Umbilical cord (tissue), 2 donors: Measurements from ENCODE around the gene IBA57.

- RAMPAGE, long total RNA: no peak
These were observed 30.9 kb downstream of the SNAP47 start for GRCh38 chr1:227765865-227766877.

- RAMPAGE, long total RNA: no peak
These were observed 41.9 kb downstream of the PRSS38 start for GRCh38 chr1:227857426-227857677.

DNA sequence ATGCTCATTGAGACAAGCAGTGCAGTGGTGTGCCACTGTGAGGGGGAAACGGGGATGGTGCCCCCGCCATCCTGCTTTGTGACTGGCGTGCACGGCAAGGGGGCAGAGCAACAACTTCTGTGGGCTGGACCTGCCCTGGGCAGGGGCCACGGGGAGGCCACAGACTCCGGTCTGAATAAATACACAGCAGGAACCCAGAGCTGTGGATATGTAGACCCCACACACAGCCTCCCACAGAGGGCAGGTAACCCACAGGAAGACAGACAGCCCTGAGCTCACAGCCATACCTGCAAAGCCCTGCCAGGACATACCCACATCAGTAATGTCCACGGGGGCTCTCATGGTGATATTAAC lies 5.1 kb upstream of the WNT3A start:
- RAMPAGE, long total RNA: no peak

DNA sequence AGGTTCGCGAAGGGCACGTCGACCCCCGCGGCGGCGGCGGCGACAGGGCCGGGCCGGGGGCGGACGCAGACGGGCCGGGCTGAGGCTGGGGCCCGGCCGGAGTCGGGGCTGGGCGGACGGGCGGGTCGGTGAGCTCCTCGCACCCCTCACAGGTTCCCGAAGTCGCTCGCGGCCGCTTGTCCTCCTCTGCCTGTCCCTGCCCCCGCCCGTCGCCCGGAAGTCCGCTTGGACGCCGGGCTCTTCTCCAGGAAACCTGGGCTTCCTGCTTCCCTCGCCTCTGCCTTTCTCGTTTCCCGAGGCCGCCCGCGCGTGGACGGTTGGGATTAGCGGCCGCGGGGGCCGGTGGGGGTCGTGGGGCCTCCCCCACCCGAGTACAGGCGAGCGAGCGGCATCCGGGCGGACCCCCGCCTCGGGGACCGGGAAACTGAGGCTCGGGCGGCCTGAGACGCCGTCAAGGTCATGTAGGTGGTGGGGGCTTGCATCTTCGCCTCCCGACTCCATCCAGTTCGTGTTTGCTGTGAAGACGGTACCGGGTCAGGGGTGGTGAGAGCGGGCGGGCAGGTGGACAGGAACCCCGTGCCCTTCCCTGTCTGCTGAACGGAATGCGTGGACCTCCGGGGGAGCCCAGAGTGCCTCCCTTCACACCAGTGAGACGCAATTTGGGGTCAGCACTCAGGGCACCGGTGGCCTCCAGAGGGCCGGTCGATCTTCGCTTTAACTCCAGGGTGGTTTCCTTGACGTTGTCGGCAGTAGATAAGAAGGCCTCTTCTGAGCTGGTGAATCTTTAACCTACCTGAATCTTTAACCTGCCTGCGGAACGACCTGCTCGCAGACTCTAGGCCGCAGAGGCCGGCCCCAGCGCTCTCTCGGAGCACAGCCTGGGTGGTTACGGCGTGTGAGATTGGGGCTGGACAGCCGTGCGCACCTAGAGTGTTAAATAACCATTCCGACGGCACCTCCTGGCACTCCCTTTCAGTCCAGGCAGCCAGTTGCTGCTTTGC lies 641 bp downstream of the ARF1 start:
- RAMPAGE, long total RNA: no peak

GRCh38 chr1:228084195-228085014 lies 1.9 kb downstream of the ARF1 start:
- RAMPAGE, long total RNA: no peak

GRCh38 chr1:228085067-228086252 lies 3.0 kb downstream of the ARF1 start:
- RAMPAGE, long total RNA: no peak

DNA sequence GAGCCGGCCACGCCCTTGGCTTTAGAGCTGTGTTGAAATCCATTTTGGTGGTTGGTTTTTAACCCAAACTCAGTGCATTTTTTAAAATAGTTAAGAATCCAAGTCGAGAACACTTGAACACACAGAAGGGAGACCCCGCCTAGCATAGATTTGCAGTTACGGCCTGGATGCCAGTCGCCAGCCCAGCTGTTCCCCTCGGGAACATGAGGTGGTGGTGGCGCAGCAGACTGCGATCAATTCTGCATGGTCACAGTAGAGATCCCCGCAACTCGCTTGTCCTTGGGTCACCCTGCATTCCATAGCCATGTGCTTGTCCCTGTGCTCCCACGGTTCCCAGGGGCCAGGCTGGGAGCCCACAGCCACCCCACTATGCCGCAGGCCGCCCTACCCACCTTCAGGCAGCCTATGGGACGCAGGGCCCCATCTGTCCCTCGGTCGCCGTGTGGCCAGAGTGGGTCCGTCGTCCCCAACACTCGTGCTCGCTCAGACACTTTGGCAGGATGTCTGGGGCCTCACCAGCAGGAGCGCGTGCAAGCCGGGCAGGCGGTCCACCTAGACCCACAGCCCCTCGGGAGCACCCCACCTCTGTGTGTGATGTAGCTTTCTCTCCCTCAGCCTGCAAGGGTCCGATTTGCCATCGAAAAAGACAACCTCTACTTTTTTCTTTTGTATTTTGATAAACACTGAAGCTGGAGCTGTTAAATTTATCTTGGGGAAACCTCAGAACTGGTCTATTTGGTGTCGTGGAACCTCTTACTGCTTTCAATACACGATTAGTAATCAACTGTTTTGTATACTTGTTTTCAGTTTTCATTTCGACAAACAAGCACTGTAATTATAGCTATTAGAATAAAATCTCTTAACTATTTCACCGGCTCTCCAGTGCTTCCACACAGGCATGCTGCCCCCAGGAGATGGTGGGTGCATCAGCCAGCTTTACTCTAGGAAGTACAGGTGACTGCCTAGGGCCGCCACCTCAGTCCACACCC lies 4.5 kb downstream of the C1orf35 start:
- RAMPAGE, long total RNA: no peak

GRCh38 chr1:228101347-228101850 lies 1.7 kb downstream of the C1orf35 start:
- RAMPAGE, long total RNA: no peak

GRCh38 chr1:228105285-228105806 lies 2.2 kb upstream of the C1orf35 start:
- RAMPAGE, long total RNA: no peak

GRCh38 chr1:228142829-228143348 lies 2.8 kb downstream of the GUK1 start:
- RAMPAGE, long total RNA: no peak

DNA sequence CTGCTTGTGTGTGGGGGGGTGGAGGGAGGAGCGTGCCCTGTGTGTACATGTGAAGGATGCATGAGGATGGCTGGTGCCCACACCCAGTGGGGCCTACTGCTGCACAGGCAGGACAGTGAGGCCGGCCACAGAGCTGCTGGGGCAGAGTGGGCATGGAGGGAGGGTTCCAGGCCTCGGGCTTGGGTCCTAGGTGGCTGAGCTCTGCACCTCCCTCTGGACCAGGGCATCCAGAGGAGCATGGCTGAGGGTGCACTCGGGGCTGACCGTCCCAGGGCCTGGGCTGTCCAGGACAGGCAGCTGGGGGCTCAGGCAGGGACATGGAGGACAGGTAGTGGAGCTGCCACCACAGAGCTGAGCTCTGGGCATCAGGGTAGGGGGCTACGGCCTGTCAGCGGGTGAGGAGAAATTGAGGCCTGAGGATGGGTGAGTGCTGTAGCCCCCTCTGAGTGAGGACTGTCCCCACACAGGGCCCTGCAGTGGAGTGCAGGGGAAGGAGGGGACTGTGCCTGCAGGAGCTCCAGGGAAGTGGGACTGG lies 1.9 kb downstream of the GJC2 start:
- RAMPAGE, long total RNA: no peak

GRCh38 chr1:228165205-228166368 lies at the start of gene IBA57:
Gene IBA57, plus strand, starts transcription at chr1:228165804.
- RAMPAGE, long total RNA: no peak

DNA sequence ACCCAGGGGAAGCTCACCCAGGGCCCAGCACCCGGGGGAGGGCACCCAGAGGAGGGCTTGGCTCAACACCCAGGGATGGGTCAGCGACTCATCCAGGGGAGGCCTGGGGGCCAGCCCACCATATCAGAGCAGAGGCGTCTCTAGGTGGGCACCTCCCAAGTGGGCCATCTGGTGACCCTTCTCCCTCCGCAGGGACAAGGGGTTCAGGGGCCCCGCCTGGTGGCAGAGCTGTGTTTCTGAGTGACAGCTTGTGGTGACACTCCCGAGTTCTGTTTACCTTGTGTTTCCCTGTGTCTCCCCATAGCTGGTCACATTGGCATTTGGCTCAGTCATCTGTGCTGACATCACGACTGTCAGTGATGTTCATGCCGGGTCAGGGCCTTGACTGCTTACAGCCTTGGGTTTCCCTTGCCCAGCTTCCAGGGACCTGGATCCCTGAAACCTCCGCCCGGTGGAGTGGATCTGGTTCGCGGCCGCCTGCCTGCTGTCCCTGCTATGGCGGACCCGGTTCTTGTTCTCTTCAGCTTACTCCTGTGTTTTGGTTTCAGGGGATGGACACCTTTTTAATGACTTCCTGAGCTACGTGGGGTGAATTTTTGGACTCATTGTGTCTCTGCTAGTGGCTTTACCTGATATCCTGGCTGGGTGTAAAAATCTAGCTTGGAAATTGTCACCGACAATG lies 906 bp downstream of the IBA57 start:
- RAMPAGE, long total RNA: no peak

DNA sequence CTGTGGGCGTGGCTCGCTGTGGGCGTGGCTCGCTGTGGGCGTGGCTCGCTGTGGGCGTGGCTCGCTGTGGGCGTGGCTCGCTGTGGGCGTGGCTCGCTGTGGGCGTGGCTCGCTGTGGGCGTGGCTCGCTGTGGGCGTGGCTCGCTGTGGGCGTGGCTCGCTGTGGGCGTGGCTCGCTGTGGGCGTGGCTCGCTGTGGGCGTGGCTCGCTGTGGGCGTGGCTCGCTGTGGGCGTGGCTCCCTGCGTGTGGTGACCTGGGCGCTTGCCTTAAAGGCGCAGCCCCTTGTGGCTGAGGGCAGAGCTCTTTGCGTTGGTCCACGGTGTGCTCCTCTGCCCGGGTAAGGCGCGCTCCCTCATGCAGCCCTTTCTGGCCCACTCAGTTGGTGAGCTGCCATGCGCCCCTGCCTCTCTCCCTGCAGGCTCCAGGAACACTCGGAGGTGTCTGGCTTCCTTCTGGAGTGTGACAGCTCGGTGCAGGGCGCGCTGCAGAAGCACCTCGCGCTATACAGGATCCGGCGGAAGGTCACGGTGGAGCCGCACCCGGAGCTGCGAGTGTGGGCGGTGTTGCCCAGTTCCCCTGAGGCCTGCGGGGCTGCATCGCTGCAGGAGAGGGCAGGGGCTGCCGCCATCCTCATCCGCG lies 8.8 kb downstream of the IBA57 start:
- RAMPAGE, long total RNA: no peak

GRCh38 chr1:228244232-228244836 lies 36.5 kb downstream of the OBSCN start:
- RAMPAGE, long total RNA: no peak

DNA sequence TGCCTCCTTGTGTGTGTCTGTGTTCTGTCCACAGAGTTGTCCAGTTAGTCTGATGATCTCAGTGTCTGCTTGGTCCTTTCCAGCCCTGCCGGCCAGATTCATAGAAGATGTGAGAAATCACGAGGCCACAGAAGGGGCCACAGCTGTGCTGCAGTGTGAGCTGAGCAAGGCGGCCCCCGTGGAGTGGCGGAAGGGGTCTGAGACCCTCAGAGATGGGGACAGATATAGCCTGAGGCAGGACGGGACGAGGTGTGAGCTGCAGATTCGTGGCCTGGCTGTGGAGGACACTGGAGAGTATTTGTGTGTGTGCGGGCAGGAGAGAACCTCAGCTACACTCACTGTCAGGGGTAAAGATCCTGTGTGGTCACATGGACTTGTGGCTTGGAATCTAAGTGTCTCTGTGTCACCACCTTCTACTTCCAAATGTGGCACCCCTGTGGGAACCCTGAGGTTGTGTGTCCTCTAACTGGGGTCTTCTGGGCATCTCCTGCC lies 95.8 kb downstream of the OBSCN start:
- RAMPAGE, long total RNA: no peak

GRCh38 chr1:228830922-228831512 lies 95.7 kb downstream of the RHOU start:
- RAMPAGE, long total RNA: no peak

GRCh38 chr1:228836341-228836824 lies 101.1 kb downstream of the RHOU start:
- RAMPAGE, long total RNA: no peak

DNA sequence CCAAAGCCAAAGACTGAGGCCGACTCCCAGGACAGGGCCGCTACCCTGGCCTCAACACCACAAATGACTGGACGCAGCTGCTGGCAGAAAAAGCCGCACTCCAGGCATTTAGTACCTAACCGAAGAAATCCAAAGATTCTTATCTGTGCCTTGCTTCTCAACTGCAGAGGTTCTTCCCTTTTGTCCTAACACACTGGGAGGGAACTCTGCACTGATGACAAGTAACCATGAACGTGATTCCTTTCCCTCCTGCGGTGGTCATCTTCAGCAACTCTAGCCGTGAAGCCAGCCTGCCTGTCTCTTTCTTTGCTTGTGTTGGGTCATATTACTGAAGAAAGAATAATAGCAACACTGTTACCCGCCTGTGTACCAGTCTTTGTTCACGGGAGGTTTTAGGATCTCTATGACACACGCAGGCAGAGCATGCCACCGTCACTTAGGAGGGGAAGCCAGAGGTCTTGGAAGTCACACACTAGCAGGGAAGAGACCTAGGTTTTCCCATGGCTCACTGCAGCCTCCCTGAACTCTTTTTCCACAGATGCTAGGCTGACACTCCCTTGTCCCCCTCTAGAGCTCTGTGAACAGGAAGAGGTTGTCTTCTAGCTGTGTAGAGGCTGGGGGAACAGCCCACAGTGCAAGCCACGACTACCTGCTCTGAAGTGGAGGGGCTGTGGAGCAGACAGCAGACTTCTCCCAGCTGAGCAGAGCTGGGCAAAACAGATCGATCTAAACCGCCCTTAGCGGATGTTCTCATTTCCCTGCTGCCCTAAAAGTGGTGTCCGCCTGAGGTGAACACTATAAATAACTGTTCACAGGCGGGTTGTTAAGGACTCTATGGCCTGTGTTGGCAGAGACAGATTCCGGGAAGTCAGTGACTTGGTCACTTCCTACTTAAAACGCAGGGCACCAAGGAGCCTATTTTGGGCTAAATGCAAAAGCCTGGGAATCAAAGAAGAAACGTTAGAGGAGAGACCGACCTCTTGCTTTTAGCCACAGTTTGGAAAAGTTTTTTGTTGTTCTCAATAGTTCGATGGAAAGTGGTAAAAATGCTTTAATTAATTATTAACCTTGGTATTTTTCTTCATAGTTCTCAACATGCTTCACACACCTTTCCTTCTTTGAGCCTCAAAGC lies 203.1 kb downstream of the RHOU start:
- RAMPAGE, long total RNA: no peak

DNA sequence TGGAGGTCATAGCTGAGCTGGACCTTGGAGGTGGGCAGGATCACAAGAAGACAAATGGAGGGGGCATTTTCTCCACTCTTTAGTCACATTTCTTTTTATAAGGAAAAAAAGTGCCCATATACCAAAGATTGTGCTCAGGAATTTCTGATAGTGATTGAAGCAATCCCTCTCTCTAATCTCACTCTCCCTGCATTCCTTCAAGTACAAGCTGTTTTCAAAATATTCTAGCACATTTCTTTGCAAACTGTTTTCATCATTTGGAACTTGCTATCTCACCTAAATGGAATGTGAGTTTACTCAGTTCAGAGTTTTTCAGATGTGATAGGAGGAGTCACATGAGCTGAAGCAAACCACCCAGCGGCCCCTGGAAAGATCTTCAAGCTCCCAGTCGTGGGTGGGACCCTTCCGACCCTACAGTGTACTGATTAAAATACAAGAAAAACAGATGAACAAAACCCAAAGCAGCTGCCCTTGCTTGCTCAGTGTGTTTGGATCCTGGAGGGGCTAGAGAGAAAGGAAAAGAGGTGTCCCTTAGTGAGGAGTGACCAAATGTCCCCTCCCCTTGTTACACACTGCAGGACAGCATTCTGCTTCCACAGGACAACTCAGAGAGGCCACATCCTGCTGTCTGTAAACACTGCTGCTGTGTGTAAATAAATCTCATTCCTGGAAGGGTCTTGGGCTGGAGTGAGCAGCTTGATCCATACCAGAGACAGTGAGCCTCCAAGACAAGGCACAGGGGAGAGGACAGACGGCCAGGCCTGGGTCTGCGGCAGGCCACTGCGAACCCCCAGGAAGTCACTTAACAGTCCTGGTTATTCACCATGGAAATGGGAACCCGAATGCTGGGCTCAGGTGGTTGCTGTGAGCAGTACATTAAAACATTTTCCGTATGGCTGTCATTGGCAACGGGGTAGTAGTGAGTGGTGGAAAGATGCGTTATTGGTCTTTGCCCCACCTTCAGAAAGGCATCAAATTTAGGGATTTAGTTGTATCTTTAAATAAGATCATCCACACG lies 229.1 kb downstream of the RHOU start:
- RAMPAGE, long total RNA: no peak